ENCODE measurements around the gene CCDC192.

- PRO-cap: no peak
These were observed 38.9 kb downstream of the ZNF608 start for GRCh38 chr5:124707577-124707983.

DNA sequence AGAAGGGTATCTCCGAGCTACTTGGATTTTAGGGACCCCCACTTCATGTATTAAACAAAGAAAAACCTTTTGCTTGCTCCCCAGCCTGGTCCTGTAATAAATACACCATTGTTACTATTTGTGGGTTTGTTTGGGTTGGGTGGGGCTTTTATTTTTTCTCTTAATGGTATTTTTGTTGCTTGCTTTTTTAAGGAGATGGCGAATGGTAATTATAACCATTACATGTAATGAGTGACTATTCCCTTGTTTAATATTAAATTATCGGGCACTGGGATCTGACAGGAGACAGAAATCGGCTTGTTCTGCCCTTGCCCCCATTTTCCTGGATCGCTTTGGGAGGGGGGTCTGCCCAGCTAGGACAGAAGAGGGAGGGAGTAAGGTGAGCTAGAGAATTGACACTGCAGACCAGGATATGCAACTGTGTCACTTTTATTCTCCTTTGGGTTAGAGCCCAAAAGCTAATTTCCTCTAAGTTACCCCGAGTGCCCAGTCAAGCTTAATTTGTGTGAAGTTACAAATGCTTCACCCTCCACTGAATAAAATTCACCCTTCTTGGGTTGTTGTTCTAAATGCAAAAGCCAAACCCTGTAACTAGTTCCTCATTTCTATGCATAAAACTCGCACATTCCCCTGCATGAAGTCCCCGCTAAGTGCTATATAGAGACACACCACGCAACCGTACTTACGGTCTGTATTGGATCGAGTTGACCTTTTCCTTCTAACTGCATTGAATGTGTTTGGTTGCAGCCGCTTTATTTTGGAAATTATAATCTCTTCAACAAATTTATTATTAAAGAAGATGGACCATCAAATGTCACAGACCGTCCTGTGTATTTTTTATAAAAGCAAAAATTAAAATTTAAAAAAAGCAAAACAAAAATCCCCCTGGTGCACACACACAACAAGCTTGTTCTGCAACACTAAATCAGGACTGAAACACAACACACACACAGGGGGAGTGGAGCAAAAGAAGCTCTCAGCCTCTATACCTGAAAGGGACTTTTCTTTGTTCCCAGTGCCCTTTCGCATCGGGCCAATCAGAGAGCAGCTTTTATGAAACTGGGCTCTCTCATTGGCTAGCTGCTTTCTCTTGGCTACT lies 1.8 kb upstream of the ZNF608 start:
- PRO-cap: no peak

DNA sequence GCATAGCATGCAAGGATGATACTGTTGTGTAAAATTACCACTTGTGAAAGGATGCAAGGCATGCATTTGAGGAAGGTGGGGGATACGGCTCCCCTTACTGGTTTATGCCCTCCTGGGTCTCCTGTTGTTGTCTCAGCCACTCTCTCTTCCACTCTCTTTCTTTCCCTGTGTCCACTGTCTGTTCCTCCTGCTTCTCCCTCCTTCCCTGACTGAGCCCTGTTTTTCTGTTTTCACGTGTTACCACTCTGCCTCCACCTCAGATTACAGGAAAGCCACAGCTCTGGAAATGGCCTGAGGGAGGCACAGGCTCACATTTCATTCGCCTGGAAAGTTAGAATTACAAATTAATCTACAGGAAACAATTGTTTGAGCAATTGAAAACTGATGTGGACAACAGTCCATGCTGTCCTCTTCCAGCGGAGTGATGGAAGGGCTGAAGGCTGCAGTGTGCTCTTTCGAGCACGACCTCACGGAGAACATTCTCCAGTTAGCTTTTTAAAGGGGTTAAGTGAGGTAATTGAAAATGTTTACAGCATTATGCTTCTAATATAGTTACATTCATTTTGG lies 444.3 kb upstream of the ZNF608 start:
- PRO-cap: no peak

DNA sequence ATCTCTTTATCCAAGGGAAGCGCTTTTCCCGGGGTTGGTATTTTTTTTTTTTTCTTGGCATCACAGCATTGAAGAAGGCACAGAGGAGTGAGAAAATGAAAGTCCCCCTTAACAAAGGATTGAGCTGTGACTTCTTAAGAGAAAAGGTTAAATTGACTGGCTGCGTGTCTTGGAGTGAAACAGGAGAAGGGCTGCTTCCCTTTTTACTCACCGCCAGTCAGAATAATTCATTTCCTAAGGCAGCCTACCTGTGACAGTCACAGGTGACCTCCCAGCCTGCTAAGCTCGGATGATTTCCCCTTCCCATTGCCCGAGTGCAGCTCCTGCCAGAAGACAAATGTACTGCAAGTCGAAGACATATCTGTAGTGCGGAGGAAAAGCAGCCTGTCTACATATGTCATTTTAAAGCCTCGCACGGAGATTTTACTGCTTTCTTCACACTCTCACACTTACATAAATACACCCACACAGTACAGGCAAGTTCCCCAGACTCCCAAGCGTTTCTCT lies 665.5 kb upstream of the ZNF608 start:
- PRO-cap: no peak

- PRO-cap: no peak
These were observed 379.1 kb upstream of the GRAMD2B start for GRCh38 chr5:126043994-126044699.

- PRO-cap: no peak
These were observed 212.2 kb upstream of the GRAMD2B start for GRCh38 chr5:126210867-126211496.

GRCh38 chr5:126509335-126509983 lies 85.6 kb downstream of the ALDH7A1 start:
- PRO-cap: no peak

GRCh38 chr5:126776143-126776374 lies 877 bp upstream of the LMNB1 start:
- PRO-cap: no peak

DNA sequence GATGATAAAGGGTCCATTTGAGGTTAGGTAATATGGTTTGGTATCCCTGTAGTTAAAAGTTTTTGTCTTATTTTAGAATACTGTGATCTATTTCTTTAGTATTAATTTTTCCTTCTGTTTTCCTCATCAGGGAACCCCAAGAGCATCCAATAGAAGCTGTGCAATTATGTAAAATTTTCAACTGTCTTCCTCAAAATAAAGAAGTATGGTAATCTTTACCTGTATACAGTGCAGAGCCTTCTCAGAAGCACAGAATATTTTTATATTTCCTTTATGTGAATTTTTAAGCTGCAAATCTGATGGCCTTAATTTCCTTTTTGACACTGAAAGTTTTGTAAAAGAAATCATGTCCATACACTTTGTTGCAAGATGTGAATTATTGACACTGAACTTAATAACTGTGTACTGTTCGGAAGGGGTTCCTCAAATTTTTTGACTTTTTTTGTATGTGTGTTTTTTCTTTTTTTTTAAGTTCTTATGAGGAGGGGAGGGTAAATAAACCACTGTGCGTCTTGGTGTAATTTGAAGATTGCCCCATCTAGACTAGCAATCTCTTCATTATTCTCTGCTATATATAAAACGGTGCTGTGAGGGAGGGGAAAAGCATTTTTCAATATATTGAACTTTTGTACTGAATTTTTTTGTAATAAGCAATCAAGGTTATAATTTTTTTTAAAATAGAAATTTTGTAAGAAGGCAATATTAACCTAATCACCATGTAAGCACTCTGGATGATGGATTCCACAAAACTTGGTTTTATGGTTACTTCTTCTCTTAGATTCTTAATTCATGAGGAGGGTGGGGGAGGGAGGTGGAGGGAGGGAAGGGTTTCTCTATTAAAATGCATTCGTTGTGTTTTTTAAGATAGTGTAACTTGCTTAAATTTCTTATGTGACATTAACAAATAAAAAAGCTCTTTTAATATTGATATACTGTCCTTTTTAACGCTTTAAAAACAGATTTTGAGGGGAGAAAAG lies 59.4 kb downstream of the LMNB1 start:
- PRO-cap: no peak

DNA sequence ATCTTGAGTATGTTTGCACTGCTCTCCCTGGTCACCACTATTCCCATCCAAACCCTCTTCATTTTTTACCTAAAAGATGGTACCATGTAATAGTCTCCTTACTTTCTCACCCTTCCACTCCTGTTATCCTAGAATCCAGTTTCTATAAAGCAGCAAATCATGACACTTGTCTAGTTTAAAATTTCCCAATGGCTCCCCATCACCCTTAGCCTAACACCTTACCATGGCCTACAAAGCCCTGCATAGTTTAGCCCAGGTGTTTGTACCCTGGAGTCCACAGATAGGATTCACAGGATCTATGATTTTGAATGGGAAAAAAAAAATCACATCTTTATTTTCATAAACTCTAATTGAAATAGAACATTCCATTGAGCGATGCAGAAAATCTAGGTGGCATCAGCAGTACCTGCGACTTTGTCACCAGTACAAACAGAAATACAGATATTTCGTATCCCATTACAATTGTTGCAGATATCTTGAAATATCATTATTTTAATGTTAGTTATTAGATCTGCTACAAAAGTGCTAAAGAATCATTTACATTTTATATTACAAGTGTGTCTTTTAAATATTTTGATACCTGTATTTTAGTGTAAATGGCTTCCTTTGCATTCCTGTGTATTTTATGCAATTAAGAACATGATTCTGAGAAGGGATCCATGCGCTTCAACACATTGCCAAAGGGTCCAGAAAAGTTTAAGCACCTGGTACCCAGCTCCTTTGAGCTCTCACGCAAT lies 110.2 kb downstream of the LMNB1 start:
- PRO-cap: no peak

DNA sequence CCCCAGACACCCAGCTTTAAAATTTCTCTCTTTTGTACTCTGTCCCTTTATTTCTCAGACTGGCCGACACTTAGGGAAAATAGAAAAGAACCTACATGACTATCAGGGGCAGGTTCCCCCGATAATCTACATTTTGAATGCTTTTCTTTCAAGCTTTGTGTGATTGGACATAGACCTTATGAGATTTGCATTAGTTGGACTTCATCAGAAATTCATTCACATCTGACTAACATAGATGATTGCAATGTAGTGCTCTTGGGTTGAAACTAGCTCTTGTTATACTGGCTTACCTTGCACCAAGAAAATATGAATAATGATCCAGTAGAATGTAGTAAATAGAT lies 119.0 kb downstream of the MARCHF3 start:
- PRO-cap: no peak

DNA sequence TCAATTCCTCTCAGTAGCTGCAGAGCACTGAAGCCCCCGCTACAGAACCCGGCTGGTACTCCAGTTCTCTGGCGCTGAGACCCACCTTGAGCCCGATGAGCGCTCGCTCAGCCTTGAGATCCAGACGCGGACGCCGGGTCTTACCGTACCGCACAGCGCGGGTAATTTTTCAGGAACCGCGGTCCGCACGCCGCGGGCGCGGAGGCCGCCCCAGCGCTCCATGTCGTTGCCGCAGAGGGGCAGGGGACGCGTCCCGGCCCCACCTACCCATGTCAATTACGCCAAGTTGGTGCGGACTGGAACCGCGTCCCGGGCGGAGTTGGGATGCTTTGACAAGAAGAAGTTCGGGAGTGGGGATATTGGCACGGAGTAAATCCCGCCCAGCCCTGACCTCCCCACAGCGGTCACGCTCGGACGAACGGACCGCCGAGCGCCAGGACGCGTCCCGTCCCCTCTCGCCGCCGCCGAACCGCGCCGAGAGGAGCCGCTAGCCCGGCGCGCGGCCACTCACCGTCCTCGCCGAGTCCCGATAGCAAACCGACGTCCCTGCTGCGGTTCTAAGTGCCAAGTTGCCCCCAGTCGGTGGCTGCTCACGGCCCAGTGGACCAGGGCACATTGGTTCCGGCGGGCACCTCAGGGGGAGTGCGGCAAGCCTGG lies 391 bp downstream of the MARCHF3 start:
- PRO-cap: no peak

GRCh38 chr5:127038528-127038959 lies 8.2 kb upstream of the MARCHF3 start:
- PRO-cap: no peak

DNA sequence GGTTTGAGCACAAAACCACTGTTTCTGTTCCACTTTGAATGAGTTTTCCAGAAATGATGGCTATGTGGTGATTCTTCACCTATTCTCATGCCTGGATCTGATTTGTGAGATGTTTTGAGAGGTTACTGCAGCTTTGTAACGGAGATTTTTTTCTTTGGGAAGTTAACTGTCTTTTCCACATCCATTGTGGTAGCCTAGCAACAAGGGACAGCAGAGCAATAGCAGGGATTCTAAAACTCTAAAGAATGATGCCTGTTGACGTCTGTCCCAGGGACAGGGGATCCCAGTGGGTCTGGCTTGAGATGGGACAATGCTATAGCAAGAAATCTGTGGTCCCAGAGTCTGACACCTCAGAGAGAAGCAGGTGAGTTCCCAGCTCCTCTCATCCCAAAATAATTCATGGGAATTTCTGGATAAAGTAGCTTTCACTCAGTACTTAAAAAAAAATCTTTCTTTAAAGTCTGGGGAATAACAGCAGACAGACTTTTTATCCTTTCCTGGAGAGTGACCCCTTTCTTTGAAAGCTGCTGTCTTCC lies at the start of gene CCDC192:
TSS of gene CCDC192 (plus strand) at position 248 of the 536 bp plus-strand sequence.
- PRO-cap: no peak

DNA sequence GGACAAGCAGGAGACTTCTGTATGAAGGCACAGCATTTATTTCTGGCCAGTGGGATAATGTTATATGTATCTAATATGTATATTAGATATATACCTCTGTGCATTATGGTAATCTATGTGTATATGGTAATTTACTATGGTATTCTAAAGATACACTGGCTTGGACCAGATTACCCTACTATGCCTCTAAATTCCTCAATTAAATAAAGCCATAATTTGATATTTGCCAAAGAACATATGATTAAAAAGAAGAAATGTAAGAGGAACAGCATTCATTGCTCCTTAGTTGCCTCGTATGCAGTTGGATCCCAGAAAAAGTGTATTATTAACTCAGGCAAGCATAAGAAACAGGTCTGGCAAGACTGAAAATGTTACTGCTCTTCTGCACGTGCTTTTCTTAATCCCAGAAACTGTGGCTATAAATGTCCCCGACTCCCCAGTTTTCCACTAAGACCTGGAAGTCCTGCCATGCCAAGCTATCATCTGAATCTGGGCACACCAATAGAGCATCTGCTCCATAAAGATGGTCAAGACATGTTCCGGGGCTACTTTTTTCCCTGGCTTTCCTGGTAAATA lies 182.6 kb downstream of the CCDC192 start:
- PRO-cap: no peak

DNA sequence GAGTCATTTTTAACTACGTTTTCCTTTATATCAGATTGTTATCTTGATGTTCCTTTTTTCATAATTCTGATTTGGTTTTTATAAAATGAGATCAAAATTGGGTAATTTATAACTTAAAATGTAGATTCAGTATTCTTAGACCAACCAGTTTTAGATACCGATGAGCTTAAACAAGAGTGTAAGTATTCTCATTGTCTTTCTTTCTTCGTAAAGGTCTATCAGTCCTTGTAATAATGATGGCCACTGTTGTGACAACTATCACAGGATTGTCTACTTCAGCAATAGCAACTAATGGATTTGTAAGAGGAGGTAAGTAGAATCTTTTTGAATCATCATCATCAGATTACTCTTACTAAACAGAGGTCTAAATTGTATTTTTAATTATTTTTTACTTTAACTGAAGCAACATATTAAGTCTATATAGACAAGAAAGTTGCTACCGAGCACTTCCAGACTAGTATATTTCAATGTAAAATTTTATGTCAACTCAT lies 30.9 kb downstream of the SLC12A2 start:
- PRO-cap: no peak

DNA sequence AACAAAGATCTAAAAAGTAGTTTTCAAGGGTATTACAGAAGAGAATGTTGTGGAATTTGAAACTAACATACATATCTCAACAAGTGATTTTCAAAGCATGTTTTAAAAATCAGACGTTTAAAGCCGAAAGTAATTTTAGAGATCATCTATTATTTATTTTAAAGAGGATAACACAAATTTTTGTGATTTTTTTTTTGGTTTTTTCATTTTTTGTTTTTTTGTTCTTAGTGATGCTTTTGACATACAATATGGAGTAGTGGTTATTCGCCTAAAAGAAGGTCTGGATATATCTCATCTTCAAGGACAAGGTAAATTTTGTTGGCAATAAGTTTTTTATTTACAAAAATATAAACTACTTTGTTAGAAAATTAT lies 87.9 kb downstream of the SLC12A2 start:
- PRO-cap: no peak

DNA sequence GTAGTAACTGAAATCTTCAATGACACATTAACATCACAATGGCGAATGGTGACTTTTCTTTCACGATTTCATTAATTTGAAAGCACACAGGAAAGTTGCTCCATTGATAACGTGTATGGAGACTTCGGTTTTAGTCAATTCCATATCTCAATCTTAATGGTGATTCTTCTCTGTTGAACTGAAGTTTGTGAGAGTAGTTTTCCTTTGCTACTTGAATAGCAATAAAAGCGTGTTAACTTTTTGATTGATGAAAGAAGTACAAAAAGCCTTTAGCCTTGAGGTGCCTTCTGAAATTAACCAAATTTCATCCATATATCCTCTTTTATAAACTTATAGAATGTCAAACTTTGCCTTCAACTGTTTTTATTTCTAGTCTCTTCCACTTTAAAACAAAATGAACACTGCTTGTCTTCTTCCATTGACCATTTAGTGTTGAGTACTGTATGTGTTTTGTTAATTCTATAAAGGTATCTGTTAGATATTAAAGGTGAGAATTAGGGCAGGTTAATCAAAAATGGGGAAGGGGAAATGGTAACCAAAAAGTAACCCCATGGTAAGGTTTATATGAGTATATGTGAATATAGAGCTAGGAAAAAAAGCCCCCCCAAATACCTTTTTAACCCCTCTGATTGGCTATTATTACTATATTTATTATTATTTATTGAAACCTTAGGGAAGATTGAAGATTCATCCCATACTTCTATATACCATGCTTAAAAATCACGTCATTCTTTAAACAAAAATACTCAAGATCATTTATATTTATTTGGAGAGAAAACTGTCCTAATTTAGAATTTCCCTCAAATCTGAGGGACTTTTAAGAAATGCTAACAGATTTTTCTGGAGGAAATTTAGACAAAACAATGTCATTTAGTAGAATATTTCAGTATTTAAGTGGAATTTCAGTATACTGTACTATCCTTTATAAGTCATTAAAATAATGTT lies 103.4 kb downstream of the SLC12A2 start:
- PRO-cap: no peak

- PRO-cap: no peak
These were observed 105.0 kb downstream of the SLC12A2 start for GRCh38 chr5:128188361-128189263.

DNA sequence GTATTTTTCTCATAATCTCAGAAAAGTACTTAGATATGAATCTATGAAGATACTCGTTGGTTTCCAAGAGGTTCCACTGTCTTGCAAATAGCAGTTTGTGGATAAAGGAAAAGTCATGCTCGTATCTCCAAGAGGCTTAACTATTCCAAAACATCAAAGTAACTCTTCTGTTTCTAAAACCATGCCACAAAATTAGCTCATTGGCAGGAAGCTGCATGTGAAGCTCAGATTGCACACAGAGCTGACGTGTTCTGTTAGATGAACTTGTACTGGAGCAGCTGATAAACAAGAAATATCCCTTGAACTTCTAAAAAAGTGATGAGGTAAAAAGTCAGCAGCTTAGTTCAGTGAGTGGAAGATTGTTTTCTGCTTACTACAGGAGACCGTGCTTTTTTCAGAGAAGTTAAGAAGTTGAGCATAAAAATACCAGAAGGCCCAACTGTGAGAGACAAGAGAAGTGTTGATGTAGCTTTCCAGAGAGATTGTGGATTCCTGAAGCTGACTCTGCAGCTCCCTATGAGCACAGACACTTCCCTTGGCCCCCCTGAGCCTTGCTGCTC lies 113.2 kb downstream of the SLC12A2 start:
- PRO-cap: no peak

Data from left common carotid artery plus branches (tissue), 1 donor.